GM12892 (cell line): ENCODE measurements around a stretch of chr17.

DNA sequence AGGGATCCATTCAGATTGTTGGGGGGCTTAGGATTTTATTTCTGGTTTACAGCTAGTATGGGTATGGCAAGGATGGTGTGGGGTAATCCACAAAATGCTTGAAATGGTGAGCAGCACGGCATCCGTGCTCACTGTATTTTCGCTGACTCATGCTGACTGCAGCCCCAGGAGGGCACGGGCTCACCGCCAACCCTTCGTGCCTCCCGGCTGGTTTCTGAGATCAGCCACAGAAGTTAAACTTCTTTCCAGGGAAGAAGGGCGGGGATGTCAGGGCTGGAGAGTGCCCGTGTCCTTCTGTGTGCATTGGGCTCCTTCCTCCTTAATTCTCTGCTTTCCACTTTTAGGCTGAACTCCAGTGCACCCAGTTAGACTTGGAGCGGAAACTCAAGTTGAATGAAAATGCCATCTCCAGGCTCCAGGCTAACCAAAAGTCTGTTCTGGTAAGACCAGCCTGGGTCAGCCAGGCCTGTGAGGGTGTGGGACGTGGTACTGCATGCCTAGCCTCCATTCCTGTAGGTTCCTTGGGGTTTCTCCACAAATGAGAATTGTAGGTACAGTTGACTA lies 21.9 kb upstream of the FBXW10 start:
- RRBS = no CpG with 5 or more reads among the region's 11 CpGs

- RRBS = no CpG with 5 or more reads among the region's 21 CpGs
Measured at GRCh38 chr17:18916443-18917690, 35.1 kb upstream of the SLC5A10 start.

- RRBS = no CpG with 5 or more reads among the region's 1 CpG
Measured at GRCh38 chr17:18926626-18927057, 25.3 kb upstream of the SLC5A10 start.

DNA sequence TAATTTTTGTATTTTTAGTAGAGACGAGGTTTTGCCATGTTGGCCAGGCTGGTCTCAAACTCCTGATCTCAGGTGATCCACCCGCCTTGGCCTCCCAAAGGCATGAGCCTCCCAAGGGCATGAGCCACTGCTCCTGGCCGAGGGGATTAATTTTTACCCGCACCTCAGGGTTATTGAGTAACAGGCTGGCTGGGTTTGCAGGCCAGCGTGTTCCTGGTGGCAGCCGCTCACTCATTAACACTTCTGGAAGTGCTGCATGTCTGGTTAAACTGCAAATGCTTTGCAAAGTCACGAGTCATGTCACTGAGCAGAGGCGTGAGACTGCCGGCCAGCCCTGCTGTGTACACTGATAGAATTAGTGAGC lies 1.1 kb upstream of the SLC5A10 start:
- RRBS = no CpG with 5 or more reads among the region's 9 CpGs

- RRBS = 100% methylated on average over 2 of the region's 31 CpGs
Measured at GRCh38 chr17:18977882-18978787, 26.2 kb downstream of the SLC5A10 start.

DNA sequence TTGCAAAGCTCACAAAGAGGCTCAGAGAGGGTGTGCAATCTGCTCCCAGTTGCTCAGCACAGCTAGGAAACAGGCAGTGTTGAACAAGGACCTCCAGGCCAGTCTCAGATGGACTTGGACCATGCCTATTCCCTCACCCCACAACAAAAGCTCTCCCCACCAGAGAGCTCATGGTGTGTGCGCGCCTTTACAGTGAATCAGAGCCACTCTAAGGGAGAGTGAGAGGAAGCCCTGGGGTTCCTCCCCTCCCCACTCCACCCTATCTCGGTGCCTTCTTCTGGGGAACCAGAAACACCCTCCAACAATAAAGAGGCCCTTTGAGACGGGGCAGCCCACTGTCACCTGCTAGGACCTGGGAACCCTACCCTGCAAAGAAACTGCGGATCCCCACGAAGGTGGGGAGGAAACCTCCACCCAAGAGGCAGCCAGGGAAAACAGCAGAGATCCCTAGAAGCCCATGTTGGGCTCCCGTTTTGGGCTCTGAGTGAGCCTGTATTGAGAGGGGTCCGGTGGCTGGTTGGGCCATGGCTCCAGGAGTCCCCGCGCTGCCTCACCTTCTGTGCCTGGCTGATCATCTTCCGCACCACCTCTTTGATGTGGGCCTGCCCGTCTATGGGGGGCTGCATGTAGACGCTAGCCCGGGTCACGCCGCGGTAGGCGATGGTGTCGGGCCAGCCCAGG lies 1.5 kb downstream of the FAM83G start:
- RRBS = no CpG with 5 or more reads among the region's 19 CpGs

DNA sequence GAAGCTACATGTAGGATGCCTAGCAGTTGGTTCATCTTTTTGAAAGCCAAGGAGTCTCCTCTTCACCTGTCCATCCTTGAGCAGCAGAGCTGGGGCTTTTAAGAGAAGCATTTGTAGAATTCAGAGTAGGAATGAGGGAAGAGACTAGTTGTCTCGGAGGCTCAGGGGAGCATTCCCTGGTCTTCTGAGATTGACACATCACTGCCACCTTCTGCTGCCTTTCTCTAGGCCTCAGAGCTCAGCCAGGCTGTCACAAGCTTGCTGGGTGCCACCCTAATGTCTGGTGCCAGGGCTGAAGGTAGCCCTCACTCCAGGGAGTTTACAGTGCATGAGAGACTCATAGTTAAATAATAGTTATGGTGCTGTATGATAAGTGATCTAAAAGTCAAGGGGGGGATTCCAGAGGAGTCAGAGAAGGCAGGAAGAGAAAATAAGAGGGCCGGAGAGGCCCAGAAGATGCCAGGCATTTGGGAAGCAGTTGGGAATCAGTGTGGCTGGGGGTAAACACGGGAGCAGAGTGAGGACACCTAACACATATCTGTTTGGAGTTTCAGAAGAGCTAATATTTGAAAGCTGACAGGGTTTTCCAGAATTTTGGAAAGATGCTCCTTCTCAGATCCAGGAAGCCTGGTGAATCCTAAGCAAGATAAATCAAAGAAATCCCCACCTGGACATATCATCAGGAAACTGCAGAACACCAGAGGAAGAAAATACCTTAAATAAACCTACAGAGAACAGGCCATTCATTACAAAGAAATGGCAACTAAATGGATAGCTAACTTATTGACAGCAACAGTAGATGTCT lies 39.5 kb downstream of the B9D1 start:
- RRBS = no CpG with 5 or more reads among the region's 3 CpGs

DNA sequence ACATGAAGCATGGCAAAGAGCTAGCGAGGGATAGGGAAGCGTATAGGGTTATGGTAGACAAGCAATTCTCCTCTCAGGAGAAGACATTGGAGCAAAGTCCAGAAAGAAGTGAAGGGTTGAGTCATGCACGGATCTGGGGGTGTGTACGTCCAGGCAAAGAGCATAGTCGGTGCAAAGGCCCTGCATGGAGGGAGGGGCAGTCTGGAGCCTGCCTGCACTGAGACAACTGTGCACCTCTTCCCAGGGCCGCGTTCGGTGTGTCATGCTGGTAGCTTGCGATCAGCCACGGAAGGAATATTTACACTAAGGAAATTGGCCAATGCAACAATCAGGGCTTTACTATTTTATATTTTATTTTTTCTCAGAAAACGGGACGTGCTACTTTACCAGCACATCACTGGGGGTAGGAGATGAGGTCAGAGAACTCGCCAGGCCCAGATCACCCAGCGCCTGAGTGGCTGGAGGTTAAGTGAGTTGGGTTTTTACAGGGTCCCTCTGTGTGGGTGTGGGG lies 6.6 kb upstream of the B9D1 start:
- RRBS = no CpG with 5 or more reads among the region's 14 CpGs

GRCh38 chr17:19386128-19387058 lies 597 bp downstream of the MFAP4 start:
- RRBS = no CpG with 5 or more reads among the region's 23 CpGs

- RRBS = no CpG with 5 or more reads among the region's 3 CpGs
Measured at GRCh38 chr17:19460696-19461613, 49.9 kb downstream of the RNF112 start.

GRCh38 chr17:19487933-19488470 lies 45.7 kb upstream of the SLC47A1 start:
- RRBS = no CpG with 5 or more reads among the region's 10 CpGs

DNA sequence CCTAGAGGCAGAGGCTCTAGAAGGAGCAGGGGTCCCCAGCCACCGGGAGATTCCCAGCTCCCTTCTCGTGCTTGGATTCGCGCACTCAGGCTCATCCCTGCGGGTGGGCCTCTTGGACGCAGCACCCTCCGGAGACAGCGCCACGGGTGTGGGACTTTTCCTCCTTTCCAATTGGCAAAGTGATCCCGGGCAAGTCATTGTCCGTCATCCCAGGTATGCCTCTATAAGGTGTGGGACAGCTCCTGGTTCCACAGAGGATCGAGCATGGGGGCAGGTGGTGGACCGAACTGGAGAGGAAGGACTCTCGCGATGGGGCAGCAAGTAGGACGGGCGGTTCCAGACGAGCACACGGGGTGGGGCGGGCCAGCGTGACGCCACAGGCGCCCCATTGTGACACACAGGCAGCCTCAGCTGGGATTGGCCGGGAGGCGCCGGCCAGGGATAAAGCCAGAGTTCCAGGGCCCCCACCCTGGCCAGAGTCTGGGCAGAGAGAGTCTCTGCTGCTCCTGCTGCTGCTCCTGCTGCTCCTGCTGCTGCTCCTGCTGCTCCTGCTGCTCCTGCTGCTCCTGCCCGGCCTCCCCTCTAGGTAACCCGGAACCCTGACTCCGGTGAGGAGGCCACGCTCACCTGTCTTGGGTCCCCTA lies 38.6 kb upstream of the SLC47A1 start:
- RRBS = 97% methylated on average over 6 of the region's 30 CpGs

DNA sequence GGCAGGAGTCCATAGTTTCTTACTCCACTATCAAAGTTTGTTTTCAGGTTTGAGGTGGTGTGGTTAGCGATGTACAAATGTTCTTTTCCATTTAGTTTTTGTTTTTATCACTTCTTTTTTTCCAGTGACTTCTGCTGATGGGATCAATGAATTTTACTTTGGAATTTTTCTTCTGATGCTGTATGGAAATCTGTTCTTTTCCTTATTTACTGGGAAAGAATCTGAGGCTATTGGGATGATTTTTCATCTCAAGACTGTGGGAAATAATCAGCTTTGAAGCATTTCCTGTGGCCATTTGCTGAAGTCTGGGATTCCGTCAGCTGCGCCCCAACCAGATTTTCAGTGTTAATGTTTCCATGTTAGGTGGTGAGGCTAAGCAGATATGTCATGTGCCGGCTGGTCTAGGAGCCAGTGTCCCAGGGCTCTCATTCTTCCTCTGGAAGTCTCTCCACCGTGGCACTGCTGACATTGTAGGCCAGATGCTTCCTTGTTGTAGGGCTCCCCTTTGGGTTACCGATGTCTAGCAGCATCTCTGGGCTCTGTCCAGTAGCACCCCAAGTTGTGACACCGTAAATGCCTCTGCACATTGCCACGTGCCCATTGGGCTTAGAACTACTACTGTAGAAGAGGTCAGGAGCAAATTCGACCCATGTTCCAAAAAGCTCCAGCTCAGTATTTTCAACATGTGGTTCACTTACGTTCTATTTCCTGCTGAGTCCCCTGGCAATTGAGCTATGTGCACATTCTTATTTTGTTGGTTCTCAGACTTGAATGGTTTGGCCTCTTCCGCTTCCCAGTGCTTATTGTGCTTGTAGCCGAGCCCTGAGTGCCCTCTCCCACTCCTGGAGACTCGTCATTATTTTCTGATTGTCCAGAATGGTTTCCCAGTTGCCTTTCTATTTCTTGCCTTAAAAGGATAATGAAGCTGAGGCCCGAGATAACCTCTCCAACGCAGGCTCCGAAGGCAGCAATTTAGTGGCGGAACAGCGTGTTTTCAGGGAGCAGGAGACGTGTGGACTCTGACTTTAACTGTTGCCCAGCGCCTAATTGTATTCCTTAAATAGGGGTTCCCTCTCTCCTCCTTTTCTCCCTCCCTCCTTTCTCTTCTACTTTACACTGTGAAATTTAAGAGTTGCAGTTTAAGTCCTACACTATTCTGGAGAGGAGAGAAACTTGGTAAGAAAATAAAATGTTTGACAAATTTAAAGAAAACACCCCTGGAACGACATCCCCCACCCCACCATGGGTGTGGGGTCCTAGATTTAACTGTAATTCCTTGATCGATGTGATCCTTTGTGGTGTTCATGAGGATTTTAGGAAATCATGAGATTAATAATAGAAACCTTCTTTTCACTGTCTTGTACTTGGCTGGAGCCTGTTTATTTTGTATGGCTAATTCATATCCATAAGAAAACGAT lies 82.3 kb downstream of the SPECC1 start:
- RRBS = no CpG with 5 or more reads among the region's 23 CpGs

DNA sequence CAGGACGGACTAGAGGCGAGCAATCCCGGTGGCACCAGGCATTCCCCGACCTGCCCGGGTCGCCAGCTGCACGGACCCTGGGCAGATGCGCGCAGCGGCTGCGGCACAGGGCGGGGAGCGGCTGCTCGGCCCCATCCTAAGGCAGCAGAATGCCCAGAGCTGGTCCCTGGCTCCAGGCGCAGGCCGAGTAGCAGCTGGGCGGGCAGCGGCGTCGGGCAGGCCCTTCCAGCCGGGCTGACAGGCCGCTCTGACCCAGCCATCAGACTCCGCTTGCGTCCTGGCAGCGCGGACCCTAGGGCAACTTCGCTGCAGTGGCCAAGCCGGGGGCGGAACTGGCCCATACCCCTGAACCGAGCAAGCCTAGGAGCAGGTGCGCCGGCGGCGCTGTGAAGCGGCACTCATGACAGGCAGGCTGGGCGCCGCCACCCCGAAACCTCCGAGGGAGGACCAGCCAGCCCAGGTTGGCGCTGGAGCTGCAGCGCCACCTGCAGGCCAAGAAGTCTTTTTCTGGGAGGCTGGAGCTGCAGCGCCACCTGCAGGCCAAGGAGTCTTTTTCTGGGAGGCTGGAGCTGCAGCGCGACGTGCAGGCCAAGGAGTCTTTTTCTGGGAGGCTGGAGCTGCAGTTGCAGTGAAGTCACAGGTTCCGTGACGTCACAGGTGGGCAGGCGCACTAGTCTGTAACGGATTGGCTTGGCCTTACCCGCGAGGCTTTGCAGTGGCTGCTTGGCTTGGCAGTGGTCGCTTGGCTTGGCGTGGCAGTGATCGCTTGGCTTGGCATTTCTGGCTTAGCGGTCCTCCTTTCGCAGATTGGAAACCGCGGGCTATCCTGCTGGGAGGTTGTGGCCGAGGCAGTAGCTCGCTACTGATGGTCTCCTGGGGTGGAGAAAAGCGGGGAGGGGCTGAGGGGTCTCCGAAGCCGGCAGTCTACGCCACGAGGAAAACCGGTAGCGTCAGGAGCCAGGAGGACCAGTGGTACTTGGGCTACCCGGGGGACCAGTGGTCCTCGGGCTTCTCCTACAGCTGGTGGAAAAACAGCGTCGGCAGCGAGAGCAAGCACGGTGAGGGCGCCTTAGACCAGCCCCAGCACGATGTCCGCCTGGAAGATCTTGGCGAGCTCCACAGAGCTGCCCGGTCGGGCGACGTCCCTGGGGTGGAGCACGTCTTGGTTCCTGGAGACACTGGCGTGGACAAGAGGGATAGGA lies 146.5 kb downstream of the LGALS9B start:
- RRBS = 100% methylated on average over 2 of the region's 83 CpGs

GRCh38 chr17:20851714-20852014 lies 191.1 kb downstream of the USP22 start:
- RRBS = no CpG with 5 or more reads among the region's 10 CpGs

- RRBS = no CpG with 5 or more reads among the region's 5 CpGs
Measured at GRCh38 chr17:20955930-20956382, 86.9 kb downstream of the USP22 start.

- RRBS = no CpG with 5 or more reads among the region's 23 CpGs
Measured at GRCh38 chr17:21004712-21005972, 37.7 kb downstream of the USP22 start.

DNA sequence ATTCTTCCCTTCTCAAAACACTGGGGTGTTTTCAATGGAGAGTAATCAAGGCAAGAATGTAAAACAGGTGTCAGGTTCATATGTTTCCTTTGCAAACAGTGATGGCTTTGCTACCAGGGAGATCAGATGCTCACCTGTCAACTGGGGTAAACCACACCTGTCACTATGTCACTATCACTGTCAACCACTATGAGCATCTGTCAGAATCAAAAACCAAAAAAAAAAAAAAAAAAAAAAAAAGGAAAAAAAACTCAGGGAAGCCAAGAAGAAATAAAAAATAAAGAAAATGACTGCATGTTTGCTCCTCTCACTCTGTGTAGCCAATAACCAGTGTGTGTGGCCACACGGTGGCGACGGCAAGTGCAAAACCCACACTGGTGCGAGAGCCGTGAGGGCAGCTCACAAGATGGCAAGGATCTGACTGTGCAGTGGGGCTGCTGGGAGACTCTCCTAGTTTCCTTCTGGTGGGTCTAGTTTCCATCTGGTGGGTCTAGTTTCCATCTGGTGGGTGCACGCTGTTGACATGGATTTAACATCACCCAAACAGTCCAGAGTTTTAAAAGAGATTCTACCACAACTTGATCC lies 22.7 kb downstream of the USP22 start:
- RRBS = no CpG with 5 or more reads among the region's 6 CpGs

DNA sequence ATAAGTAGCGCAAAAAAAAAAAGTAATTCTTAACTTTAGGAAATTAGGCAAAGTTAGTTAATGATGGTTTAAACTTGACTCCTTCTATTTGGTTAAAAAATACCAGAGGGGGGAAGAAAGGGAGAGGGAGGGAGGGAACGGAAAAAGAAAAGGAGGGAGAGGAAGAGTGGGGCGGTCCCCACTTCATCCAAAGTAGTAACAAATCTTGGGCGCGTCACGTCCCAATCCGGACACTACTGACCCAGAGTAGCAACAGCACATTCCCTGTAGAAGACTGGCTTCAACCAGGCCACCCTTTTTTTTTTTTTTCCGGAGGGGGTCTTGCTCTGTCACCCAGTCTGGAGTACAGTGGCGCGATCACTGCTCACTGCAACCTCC lies 2.2 kb downstream of the USP22 start:
- RRBS = 2% methylated on average over 2 of the region's 10 CpGs

- RRBS = no CpG with 5 or more reads among the region's 15 CpGs
Measured at GRCh38 chr17:21119695-21120242, 7.0 kb upstream of the DHRS7B start.